Trachea (tissue), 1 donor: Measurements from ENCODE around the genes ZNF528, ZNF578 and ZNF765.

GRCh38 chr19:52397501-52398050 lies at the start of gene ZNF528:
TSS of gene ZNF528 (plus strand) at chr19:52397849.
- PRO-cap, result bidirectional peak, plus-strand start at chr19:52397849, minus-strand start at chr19:52397752

DNA sequence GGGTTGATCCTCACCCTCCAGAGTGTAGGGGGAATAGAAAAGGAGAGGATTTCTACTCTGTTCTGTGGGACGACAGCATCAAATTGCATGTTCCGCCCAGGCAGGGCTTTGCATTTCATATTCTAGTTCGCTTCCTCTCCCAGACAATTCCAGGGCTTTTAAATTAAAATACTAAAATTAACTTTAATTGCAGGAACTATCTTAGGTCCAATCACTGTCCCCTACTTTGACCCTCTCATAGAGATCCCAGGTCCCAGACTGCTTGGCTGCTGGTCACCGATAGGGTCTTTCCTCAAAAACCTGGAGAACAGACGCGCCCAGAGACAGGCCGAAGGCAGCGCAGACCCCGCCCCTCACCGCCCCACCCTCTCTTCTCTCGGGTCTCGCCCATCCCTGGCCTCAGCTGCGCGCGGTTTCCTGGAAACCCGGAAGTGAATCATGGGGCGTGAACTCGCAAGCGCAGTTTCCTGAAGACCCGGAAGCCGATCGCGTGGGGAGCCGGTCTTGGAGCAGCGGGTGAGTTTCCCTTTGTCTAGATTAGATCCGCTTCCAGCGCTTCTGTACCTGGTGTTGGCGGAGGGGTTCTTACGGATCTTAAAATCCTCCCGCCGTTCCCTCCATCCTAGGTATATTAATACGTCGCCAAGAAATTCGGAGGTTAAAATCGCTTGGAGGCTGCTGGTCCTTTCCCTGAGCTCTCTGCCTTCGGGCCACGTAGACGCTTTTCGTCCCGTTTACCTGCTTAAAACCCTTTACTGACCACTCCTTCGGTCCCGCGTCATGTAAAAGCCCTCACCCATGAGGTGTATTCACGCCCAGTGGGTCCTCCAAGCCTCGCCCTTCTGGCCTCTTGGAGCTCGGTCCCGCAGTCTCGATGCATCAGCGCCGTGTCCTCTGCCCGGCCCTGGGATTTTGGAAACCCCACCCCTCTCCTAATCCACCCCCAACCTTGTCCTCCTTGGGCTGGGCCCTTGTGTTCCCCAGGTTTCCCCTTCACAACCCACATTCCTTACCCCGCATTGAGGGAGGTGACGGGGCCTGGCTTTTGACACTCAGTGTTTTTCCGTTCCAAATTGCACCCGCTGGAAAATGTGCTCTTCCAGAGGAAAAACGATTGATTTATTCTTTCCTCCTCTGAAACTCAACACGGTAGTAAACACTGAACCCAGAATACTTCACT lies at the start of gene ZNF578:
TSS of gene ZNF578 (plus strand) at position 462 of the 1,180 bp plus-strand sequence.
- PRO-cap, result unidirectional peak, plus-strand start at position 485 of the sequence

DNA sequence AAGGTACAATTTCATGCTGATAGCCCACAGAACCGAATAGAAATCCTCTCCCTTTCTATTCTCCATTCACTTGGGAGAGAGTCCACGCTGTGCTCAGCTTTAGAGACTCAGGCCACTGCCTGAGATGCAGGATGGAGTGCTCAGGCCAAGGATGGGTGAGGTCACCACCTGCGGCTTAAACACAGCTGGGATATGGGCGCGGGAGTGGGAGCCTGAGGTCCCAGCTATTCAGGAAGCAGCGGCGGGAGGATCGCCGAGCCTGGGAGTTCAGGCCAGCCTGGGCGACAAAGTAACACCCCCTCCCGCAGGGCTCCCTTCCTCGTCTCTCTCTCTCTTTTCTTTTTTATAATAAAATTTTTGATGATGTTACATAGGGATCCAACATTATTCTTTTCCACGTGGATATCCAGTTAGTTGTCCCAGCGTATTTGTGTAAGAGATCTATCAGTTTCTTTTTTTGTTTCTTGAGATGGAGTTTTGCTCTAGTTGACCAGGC lies 51.6 kb downstream of the ENSG00000269825 start:
- PRO-cap, result no peak

DNA sequence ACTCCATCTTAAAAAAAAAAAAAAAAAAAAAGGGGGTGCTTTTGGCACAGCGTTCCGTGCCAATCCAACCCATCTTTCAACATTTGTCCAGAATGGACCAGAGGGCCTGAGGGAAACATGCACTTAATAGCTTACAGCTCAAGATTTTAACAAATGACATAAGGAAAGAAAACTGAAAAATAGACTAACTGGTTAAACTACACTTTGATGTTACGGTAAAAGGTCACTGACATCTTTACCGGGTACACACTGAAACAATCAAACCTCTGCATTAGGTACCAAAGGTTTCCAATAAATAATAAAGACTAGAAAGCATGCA lies 45.3 kb downstream of the ENSG00000269825 start:
- PRO-cap, result no peak

DNA sequence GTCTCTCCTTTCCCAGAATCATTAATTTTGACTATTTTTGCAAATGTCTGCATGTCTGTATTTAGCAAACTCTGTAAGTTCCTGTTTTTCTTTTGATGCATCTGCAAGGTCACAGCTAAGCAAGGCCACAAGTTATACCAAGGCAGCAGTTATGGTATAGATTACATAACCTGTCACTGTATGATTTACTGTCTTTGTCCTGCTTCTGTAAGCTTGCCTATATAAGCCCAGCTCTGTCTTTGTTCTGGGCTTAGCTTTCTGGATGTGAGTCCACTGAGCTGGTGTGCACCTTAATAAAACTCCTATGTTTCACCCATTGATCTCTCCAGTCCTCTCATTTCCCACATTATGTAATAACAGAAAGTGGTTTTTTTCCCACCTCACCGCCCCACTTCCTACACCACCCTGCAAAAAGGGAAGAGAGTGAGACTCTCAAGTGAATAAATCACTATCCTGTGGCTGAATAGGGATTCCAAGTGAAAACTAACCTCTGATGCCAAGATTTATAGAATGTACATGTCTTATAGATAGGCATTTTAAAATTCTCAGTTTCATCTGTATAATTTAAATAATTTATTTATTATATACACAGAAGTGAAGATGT lies 43.4 kb downstream of the ENSG00000269825 start:
- PRO-cap, result no peak

DNA sequence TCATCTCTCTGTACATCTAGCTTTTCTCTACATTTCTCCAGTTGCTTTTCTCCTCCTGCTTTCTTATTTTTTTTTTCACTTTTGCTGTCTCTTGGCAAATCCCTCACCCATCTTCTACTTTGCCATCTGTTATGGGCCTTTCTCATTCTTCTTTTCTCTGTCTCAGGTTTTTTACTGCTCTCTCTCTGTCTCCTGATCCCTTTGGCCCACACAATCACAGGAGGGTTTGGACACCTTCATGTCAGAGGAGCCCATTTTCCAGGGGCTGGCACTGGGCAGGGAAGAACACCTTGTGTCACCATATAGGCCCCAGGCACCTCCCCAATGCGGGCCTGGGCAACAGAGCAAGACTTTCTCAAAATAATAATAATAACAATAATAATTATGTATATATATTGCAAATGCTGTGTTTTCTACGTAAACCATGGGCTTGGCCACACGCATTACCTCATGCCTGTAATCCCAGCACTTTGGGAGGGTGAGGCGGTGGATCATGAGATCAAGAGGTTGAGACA lies 4.4 kb downstream of the ZNF320 start:
- PRO-cap, result no peak

DNA sequence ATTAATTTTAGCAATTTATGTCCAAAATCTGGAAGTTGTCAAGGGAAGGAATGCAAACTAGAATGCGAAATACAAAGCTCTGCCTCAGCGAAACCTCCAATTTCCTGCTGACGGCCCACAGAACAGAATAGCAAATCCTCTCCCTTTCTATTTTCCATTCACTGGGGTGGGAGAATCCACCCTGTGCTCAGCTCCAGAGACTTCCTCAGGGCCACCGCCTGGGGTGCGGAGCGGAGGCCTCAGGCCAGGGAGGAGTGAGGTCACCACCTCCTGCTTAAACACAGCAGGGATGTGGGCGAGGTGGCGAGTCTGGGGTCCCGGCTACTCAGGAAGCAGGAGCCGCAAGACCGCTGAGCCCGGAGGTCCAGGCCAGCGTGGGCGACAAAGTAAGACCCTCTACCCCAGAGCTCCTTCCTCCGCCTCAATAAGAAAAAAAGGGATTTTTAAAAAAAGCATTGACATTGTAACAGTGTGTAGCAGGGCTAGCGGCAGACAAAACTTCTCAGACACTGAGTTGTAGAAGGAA lies 681 bp upstream of the ZNF320 start:
- PRO-cap, result no peak

GRCh38 chr19:53079472-53079973 lies 23.7 kb downstream of the ZNF160 start:
- PRO-cap, result no peak

- PRO-cap, result no peak
Measured at GRCh38 chr19:53094725-53095078, 8.5 kb downstream of the ZNF160 start.

DNA sequence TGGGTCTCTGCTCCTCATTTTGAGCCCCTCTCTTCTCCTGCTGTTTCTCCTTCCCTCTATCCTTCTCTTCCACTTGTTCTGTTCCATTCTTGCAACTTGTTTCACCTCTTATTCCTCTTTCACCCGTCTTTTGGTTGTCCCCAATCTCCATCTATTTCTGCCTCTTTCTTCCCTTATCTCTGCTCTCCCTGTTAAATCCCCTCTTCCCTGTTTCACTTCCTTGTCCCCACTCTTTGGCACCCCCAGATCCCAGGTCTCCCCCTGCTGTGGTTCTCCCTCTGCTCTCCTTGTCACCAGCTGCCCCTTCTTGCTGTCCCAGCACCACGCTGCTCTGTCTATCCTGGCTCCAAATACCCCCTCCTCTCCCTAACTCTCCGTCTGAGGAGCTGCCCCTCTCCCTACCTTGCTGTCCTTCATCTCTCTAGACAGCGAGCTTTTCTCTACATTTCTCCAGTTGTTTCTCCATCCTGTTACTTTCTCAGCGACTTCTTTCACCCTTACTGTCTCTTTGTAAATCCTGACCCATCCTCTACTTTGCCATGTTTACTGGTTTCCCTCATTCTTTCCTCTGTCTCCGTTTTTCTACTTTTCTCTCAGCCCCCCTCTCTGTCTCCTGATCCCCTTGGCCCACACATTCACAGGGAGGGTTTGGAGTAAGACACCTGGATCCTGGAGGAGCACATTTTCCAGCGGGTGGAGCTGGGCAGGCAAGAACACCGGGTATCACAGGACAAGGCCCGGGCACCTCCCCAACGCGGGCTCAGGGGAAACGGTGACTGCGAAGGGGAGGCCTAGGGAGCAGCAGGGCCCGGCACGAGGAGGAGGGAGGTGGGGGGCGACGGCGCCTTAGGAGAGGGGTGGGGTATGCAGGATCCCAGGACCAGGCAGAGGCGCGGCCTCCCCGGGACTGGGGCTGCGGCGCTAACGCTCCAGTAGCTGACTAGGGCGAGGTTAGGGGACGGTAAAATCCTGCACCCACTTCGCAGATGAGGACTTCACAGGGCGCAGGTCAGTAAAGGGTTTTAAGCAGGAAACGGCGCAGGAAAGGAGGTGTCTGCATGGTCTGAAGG lies 784 bp downstream of the ZNF665 start:
- PRO-cap, result no peak

- PRO-cap, result bidirectional peak, plus-strand start at chr19:53395149, minus-strand start at chr19:53394978
Measured at GRCh38 chr19:53394372-53395254, at the start of gene ZNF765. TSS of gene ZNF765 (plus strand) at chr19:53395149.

GRCh38 chr19:53432131-53433008 lies 586 bp downstream of the ZNF761 start:
- PRO-cap, result no peak

- PRO-cap, result no peak
Measured at GRCh38 chr19:53498089-53498765, 30.7 kb downstream of the ZNF813 start.

DNA sequence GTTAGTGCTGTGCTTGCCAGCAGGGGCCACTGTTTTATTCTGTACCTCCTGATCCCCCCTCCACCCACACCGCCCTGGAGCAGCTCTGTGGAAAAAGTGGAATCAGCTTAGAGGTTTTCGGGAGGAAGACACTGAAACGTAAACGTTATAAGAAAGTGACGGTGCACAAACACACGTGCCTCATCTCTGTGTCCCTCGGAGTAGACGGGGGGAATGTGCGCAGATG lies 33.6 kb upstream of the ZNF331 start:
- PRO-cap, result no peak

- PRO-cap, result unidirectional peak, plus-strand start at chr19:53538640
Measured at GRCh38 chr19:53538510-53538893, 557 bp downstream of the ZNF331 start.

DNA sequence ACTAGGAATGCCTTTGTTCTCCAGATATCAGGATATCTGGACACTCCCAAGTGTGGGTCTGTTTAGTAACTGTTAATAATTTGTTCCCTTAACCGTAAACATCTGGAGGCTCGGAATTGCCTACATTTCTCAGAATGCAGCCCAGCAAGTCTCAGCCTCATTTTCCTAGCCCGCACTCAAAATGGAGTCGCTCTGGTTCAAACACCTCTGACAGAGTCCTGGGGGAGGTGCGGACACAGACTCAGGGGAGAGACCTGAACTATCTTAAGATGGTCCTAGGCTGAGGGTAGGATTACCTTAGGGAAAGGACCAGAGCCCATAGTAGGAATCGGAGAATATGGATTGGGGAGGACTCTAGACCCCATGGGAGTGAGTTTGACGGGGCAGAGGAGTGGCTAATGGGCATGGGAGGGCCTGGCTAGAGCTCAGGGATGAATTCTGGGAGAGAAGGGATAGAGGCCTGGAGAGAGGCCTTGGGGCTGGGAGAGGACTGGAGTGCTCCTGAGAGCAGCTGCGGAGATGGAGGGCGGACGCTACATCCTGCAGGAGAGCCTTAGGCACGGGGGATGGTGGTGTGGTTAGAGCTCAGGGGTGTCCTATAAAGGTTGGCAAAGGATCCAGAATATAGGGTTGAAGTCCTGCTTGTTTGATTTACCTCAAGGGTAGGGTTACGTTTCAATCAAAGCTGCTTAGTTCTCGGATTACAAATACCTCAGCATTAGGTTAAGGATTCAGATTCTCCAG lies 43.2 kb downstream of the ZNF331 start:
- PRO-cap, result no peak

DNA sequence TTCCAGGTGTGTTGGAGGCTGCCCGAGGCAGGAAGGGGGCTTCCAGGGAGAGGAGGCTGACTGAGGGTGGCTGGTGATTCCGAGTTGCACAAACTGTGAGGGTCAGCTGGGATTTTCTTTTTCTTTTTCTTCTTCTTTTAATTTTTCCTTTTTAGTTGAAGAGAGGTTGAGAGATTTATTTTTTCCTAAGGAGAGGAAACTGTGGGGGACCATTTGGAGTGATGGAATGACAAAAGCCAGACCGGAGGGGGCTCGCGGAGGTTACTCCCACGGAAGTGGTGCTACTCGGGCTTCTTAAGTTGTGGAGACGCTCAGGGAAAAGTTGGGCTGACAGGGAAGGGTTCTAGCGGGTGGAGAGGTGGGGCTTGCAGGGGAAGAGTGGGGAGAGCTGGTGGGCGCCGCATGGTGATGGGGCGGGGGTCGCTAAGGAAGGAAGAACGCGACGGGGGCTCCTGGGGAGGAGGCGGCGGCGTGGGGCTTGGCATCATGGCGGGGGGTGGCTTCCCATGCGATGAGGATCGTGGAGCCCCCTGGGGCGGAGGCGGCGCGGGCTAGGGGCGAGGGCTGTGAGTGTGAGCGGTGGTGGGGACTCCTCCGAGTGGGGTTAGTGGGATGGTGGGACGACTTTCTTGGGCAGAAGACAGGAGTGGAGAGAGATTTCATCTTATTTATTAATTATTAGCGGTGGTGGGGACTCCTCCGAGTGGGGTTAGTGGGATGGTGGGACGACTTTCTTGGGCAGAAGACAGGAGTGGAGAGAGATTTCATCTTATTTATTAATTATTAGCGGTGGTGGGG lies 754 bp upstream of the CACNG8 start:
- PRO-cap, result no peak

DNA sequence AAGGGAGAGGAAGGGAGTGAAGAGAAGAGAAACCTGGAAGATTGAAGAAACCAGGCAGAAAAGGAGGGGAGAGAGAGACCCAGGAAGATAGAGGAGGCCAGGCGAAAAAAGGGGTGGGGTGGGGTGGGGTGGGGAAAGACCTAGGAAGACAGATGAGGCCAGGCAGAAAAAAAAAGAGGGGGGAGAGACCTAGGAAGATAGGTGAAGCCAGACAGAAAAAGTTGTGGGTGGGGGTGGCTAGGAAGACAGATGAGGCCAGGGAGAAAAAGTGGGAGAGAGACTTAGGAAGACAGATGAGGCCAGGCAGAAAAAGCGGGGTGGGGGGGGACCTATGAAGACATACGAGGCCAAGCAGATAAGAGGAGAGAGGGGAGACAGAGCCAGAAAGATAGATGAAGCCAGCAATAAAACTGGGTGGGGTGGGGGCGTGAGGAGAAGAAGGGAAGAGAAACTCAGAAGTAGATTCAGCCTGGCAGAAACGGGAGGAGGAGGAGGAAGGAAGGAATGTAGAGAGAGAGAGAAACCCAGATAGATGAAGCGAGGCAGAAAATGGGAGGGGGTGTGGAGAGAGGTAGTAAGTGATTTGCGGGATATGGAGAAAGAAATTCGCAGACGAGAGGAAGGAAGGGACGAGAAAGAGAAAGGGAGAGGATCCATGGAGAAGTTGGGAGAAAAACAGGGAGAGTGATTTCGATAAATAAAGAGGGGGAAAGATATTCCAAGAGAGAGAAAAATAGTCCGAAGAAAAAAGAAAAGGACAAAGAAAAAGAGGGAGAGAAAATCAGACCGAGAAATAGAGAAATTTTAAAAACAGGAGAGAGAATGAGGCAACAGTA lies 12.3 kb upstream of the CACNG6 start:
- PRO-cap, result no peak

- PRO-cap, result no peak
Measured at GRCh38 chr19:53984762-53985195, 6.7 kb upstream of the CACNG6 start.

GRCh38 chr19:54019885-54020562 lies 28.6 kb downstream of the CACNG6 start:
- PRO-cap, result unidirectional peak, plus-strand start at chr19:54020301